Spinal cord (tissue), 3 donors: ENCODE measurements around a stretch of chr10.

GRCh38 chr10:71235337-71235802 lies 23.0 kb downstream of the UNC5B start:
- PRO-cap: no peak
- RAMPAGE, long total RNA: no peak

DNA sequence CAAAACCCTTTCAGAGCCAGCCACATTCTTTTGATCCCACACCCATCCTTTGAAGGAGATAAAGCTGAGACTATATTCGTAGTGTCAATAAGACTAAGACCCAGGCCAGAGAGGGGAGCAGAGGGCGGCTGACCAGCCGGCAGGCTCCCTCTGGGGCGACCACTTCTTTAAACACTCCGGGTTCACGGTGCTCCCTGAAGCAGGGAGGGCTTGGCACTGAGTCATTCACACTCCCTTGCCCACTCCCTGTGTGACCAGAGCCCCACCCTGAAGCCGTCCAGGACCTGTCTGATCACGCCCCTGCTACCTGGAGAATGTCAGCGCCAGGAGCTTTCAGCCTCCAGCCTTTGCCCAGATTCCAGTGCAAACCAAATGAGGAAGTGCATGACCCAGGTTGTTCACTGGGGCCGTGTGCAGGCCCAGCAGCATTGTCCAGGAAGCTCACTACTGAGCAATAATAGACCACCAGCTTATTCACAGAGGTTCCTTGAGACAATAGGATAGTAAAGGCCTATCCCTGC lies 34.4 kb downstream of the UNC5B start:
- PRO-cap: no peak
- RAMPAGE, long total RNA: no peak

DNA sequence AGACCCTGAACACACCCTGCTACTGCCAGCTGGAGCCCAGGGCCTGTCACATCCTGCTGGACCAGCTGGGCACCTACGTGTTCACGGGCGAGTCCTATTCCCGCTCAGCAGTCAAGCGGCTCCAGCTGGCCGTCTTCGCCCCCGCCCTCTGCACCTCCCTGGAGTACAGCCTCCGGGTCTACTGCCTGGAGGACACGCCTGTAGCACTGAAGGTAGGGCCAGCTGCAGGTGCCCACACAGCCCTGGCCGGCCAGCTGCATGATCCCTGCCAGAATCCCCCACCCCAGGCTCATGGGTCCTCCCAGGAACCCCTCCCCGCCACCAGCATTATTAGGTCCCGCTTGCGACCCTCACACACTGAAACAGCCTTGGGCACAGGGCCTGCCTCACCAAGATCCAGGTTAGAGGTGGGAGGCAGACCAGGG lies 25.3 kb upstream of the SLC29A3 start:
- PRO-cap: no peak
- RAMPAGE, long total RNA: no peak

DNA sequence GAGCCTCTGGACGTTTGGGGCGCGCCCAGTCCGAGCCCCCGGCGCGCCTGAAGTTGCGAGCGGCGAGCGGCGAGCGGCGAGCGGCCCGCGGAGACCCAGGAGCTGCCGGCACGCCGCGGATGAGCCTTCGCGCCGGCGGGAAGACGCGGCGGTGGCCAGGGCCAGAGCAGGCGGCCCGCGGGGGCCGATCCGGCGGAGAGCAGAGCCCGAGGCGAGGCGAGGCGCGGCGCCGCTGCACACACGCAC lies 273 bp downstream of the CDH23 start:
- PRO-cap: no peak
- RAMPAGE, long total RNA: no peak

GRCh38 chr10:71589900-71590318 lies 129.7 kb downstream of the C10orf105 start:
- PRO-cap: no peak
- RAMPAGE, long total RNA: no peak

GRCh38 chr10:71661904-71662443 lies 57.6 kb downstream of the C10orf105 start:
- PRO-cap: no peak
- RAMPAGE, long total RNA: no peak

- PRO-cap: no peak
- RAMPAGE, long total RNA: no peak
Observed at GRCh38 chr10:71663219-71663660, 56.3 kb downstream of the C10orf105 start.

DNA sequence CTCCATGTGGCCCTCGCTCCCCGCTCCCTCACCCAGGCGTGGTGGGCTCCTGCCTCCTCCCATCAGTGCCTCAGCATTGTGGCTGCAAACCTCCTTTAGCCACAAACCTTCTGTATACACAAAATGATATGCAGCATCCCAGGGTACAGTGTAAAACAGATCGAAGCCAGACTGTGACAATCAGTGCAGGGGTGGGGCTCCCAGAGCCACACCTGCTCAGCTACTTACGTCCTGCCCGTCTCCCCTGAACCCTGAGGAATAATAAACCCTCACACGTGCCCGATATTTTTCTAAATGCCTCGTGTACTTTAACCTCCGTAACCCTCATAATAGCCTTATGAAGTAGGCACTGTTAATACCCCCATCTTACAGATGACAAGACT lies 7.2 kb upstream of the C10orf105 start:
- PRO-cap: no peak
- RAMPAGE, long total RNA: no peak

DNA sequence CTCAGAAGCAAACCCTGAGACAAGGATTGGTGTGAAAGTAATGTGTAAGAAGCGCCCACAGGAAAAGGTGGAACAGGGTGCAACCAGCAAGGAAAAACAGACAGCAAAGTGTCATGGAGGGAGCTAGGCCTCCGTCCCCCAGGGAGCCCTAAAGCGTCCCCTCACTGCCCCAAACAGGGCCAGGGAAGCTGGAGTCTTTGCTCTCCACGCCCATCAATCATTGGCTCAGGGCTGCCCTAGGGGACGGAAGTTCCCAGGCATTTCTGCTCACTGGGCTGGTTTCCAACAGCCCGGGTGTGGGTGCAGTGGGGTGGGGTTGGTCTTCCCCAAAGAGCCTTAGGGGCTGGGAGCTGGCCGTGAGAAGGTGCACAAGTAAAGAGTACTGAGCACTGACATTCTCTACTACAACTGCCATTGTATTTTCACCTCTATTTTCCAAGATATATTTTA lies 9.7 kb upstream of the C10orf105 start:
- PRO-cap: no peak
- RAMPAGE, long total RNA: no peak

GRCh38 chr10:71744408-71745241 lies 25.0 kb upstream of the C10orf105 start:
- PRO-cap: no peak
- RAMPAGE, long total RNA: no peak

- PRO-cap: no peak
- RAMPAGE, long total RNA: no peak
Observed at GRCh38 chr10:71750160-71750982, 22.9 kb downstream of the VSIR start.

GRCh38 chr10:71772847-71773308 lies 442 bp downstream of the VSIR start:
- PRO-cap: no peak
- RAMPAGE, long total RNA: no peak

- PRO-cap: no peak
- RAMPAGE, long total RNA: no peak
Observed at GRCh38 chr10:71782801-71783433, 9.6 kb upstream of the VSIR start.

DNA sequence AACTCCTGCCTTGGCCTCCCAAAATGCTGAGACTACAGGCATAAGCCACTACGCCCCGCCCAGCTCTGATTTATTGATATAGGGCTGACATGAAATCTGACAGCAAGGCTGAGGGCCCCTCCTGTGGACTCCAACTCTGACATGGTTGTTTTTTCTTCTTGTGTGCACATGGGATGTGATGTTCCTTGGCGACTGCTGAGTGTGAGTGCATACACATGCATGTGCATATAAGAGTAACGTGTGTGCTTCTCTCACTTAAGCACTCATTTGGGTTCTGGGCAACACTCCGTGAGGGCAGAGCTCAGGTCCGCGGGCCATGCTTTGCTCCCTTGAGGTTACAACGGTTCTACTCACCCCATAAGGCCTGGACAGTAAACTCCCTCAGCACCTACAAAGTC lies 33.5 kb upstream of the VSIR start:
- PRO-cap: no peak
- RAMPAGE, long total RNA: no peak

- PRO-cap: no peak
- RAMPAGE, long total RNA: no peak
Observed at GRCh38 chr10:71814563-71815423, 36.3 kb downstream of the PSAP start.

- PRO-cap: no peak
- RAMPAGE, long total RNA: no peak
Observed at GRCh38 chr10:71818283-71819433, 32.4 kb downstream of the PSAP start.

- PRO-cap: no peak
- RAMPAGE, long total RNA: no peak
Observed at GRCh38 chr10:71851644-71852128, 635 bp upstream of the PSAP start.

DNA sequence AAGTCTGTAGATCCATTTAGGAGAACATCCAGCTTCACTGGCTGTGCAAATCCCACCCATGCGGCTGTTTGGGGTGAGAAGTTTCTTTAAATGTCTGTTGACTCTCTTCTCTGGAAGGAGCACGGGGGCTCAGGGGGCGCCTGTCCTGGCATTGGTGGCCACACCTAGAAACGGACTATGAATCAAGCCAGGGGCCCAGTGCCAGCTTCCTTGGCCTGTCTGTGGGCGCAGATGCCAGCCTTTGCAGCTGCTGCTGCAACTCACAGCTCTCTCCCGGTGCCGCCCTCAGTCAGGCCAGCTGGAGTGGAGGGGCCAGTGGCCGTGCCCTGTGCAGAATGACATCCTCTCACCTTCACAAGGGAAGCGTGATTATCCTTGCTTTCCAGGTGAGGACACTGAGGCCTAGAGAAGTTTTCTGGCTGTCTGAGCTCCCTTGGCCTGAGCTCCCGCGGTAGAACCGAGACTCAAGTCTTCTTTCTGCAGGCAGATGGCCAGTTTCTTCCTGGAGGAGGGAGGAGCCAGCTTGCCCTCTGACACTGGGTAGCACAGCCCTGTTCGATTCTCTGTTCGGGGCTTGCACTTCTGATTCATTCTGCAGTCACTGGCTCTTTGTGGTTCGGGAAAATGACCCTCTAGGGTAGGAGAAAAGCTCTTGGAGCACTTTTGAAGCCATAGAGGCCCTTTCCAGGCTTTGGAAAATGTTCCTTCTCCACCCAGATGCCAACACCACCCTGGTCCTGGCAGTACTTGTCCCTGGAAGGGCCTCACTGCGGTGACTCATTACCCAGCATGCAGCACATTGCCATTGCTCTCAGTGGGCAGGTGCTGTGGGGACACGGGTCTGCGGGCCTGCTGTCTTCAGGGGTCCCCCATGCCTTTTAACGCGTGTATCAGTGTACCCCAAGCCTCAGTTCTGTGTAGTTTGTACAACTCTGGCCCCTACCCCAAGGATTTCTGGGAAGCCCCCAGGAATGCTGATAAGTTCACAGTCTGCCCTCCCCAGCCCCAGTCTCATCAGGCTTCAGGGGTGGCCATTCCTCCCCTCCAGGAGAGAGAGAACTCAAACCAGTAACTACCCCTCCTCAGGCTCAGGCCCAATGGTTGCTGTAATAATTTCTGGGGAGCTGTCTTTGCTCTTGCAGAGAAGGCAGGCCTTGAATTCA lies 11.7 kb downstream of the CHST3 start:
- PRO-cap: no peak
- RAMPAGE, long total RNA: no peak

DNA sequence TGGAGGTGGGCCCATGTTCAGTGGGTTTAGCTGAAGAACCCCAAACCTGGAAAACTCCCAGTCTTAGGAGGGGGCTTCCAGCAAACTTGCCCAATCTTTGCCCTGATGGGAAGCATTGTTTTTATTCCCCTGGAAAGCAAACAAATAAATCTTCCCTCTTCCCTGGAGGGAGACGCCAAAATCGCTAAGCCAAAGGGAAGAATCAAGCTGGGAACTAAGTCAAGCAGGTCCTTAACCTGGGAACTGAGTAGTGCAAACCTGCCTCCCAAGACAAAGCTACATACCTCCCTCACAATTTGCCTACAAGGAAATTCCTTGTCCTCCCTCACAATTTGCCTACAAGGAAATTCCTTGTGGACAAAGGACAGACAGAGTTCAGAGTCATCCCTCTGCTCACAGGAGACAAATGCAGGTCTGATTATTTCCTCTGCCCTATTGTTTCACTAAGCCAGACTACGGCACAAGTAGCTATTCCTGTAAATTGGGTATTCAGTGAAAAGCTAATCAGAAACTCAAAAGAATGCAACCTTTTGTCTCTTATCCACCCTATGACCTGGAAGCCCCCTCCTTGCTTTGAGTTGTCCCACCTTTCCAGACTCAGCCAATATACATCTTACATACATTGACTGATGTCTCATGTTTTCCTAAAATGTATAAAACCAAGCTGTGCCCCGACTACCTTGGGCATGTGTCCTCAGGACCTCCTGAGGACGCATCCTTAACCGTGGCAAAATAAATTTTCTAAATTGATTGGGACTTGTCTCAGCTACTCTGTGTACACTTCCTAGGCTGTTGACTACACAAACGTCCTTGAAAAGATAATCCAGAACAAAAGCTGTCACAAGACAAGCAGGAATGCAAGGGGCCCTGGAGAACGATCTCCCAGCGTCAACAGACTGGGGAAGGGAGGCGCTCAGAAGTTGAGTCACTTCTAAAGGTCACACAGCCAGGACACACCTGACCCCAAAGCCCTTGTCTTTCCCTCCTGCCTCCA lies 50.3 kb downstream of the SPOCK2 start:
- PRO-cap: no peak
- RAMPAGE, long total RNA: no peak

GRCh38 chr10:72061782-72062573 lies 26.4 kb downstream of the SPOCK2 start:
- PRO-cap: no peak
- RAMPAGE, long total RNA: no peak